Measurements from ENCODE around the gene STRAP.

GRCh38 chr12:14803835-14804082 is 289 bp downstream of the C12orf60 start:
- PRO-cap: no peak
- RAMPAGE, long total RNA: no peak

GRCh38 chr12:14903619-14904500 is 18.2 kb upstream of the MGP start:
- PRO-cap: no peak
- RAMPAGE, long total RNA: no peak

- PRO-cap: bidirectional peak, plus-strand start at chr12:14949044, minus-strand start at chr12:14948886
- RAMPAGE, long total RNA: no peak
Observed at GRCh38 chr12:14948762-14949144, 10.4 kb upstream of the ERP27 start.

DNA sequence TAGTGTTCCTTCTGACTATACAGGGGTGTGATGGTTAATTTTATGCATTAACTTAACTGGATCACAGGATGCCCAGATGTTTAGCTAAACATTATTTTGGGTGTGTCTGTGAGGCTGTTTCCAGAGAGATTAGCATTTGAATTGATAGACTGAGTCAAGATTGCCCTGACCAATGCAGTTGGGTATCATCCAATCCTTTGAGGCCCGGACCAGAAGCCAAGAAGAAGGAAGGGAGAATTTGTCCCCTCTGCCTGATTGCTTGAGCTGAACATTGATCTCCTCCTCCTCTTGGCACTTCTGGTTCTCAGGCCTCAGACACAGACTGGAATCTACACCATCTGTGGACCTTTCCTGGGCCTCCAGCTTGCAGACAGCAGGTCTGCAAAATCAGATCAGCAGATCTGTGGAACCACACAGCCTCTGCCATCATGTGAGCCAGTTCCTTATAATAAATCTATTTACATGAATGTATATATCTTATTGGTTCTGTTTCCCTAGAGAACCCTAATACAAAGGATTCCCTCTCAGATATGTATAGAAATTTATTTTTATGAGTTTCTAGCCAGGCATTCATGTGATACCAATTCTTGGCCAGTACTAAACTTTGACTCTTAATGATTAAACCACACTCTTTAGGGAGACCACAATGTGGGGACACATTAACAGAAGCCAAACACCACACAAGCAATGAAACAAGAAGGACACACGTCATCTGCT is 51.9 kb downstream of the RERG start:
- PRO-cap: no peak
- RAMPAGE, long total RNA: no peak

- PRO-cap: bidirectional peak, plus-strand start at chr12:15629266, minus-strand start at chr12:15629303
- RAMPAGE, long total RNA: no peak
Observed at GRCh38 chr12:15629006-15629847, 160.0 kb downstream of the EPS8 start.

- PRO-cap: no peak
- RAMPAGE, long total RNA: no peak
Observed at GRCh38 chr12:15780603-15780921, 8.6 kb downstream of the EPS8 start.

GRCh38 chr12:15881424-15881770 is 790 bp upstream of the STRAP start:
- PRO-cap: no peak
- RAMPAGE, long total RNA: no peak

DNA sequence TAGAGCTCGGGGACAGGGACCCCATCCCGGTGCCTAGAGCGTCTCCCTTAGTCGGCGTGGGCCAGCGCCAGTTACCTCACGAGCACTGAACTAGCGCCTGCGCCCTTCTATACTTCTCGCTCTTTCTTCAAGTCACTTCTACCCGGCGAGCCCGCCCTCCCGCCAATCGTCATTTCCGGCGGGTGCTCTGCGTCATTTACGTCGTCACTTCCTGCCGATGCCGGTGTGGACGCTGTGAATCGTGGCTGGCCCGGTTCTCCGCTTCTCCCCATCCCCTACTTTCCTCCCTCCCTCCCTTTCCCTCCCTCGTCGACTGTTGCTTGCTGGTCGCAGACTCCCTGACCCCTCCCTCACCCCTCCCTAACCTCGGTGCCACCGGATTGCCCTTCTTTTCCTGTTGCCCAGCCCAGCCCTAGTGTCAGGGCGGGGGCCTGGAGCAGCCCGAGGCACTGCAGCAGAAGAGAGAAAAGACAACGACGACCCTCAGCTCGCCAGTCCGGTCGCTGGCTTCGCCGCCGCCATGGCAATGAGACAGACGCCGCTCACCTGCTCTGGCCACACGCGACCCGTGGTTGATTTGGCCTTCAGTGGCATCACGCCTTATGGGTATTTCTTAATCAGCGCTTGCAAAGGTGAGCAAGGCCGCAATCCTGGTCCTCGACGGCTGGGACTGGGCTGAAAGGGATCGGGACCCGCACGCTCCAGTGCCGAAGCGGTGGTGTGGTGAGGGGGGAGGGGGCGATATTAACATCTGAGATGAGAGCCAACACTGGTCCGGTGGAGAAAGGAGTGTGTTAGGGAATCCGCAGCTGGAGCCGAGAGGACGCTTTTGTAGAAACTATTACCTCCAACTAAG is at the start of gene STRAP:
Gene STRAP, plus strand, starts transcription at position 200 of the 856 bp plus-strand sequence.
- PRO-cap: bidirectional peak, plus-strand start at position 226 of the sequence, minus-strand start at position 87 of the sequence
- RAMPAGE, long total RNA: start-site peak on the plus strand centred at position 223 of the sequence, 12 bp wide, 100 and 129 reads in 2 replicates; start-site peak on the plus strand centred at position 419 of the sequence, 8 bp wide, 20 and 18 reads in 2 replicates

DNA sequence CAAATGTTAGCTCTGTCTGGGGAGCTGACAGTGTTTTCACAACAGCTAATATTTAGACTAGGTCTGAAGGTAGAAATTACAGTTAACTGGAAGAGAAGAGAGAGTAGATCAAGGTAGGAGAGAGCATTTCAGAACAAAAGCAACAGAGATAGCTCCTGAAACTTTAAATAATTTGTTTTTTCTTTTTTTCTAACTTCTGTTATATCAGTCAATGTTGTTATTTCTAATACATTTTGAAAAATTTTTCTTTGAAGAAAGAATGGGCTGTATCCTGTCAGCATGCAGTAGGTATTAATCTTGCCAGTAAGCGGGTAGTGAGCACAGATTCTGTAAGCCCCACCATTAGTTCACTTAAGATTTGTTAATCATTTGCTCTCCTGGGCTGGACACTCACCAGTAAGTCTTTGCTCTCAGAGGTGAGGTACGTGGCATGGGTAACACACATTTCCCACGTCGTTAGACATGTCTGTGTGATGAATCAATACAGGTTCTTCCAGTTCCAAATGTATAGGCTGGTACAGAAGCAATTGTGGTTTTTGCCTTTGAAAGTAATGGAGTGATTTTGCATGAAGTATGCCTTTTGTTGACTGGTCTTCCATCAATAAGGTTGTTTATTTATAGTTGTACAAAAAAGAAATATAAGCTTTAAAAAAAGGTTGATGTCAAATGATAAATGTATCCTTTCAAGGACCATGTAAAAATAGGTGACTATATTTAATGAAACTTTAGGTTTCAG is 45.2 kb downstream of the DERA start:
- PRO-cap: no peak
- RAMPAGE, long total RNA: no peak

DNA sequence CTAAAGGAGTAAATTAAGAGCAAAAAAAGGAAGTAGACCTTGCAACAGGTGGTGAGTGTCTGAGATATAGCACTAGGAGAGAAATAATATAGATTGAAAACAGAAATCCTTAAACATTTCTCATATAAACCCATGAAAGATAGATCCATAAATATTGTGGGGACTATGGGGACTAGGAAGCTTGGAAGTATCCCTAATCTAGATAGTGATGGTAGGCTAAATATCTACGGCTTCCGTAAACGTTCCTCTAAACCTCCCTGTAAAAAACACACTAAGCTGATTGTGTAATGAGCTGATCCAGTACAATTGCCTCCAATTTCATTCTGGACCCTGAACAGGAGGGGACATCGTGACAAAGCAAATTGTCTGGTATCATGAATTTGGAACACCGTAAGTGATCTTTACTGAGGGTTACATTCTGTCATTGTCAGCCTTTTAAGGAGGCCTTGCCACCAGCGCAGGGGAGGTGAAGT is 614 bp upstream of the MGST1 start:
- PRO-cap: no peak
- RAMPAGE, long total RNA: no peak

- PRO-cap: bidirectional peak, plus-strand start at chr12:16606626, minus-strand start at chr12:16606487; bidirectional peak, plus-strand start at chr12:16607130, minus-strand start at chr12:16607100
- RAMPAGE, long total RNA: no peak
Observed at GRCh38 chr12:16606210-16607306, 596 bp upstream of the LMO3 start.

DNA sequence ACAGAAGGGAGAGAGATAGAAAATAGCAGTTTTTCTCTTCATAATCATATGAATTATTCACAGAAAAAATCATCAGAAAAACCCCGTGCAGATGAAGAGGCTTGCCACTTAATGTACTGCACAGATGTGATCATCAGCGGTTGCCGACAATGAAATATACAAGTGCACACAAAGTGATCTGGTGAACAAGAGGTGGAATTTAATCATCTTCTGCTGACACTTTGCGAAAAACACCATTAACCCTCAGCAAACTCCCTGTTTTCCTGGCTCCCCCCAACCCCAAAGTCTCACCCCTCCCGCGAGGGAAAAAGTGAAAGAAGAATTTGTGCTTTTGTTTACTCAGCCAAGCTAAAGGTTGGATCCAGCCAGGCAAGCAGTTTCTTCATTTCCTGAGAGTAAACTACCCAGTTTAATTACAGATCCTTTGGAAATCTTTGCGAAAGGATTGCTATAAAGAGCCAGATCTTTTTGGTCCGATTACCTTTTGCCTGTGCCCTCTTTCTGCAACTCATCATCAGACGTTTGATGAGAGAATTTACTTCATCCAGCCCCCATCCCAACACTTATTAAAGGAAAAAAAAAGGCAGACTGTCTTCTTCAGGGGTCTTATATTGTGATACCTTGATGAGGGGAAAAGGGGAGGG is 3.2 kb upstream of the LMO3 start:
- PRO-cap: unidirectional peak, plus-strand start at position 346 of the sequence
- RAMPAGE, long total RNA: no peak

GRCh38 chr12:17409772-17410040 is 680.3 kb downstream of the RERGL start:
- PRO-cap: no peak
- RAMPAGE, long total RNA: no peak

DNA sequence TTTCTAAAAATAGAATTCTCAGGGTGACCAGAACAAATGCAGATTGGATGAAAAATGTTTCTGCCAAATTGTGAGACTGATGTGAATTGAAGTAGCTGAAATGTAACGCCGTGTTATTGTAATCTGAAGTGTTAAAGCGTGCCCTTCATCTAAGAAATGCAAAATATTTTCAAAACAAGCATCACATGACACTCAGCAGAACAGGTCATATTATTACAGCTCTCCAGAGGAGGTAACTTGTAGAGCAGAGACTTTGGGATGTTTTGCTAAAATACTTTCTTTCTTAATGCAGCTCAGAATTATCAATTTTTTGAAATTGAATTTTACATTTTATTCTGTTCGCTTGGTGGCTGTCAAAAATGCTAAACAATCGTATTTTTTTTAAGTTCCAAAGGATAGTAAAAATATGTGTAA is 89.9 kb upstream of the PLEKHA5 start:
- PRO-cap: no peak
- RAMPAGE, long total RNA: no peak

DNA sequence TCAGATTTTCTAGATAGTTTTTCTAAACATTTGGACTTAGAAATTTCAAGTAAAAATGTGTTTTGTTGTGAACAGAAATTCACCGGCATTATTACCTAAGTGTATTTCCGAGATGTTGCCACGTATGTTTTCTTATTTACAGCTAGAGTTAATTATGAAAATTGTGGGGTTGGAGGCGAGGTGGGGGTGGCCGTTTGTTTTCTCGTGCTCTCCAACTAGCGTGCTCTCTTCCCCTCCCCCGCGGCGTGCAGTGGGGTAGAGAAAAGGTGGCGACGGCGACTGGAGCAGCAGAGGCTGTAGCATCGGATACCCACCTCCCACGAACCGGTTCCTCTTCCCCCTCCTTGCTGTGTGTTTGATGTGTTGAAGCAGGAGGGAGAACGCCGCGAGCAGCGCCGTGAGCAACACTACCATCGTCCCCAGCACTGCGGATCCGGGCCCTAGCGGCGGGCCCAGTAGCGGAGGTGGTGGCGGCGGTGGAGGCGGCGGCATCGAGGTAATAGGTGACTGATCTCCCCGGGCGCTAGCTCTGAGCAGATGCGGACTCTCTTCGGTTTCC is 133.1 kb upstream of the AEBP2 start:
- PRO-cap: no peak
- RAMPAGE, long total RNA: no peak

DNA sequence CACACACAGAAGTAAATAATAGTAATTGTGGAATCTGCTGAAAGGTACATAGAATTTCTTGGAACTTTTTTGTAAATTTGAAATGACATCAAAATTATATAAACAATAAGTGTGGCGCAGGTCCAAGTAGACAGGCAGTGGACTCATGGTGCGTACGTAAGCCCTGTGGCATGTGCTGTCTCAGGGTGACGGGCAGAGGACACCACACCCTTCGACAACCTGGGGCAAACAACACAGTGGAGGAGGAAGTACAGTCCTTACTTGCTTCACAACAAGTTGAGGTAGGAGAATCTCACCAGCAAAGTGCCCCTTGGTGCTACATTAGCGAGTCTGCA is 180.9 kb downstream of the AEBP2 start:
- PRO-cap: no peak
- RAMPAGE, long total RNA: no peak

- PRO-cap: no peak
- RAMPAGE, long total RNA: no peak
Observed at GRCh38 chr12:19710872-19711352, 271.6 kb downstream of the AEBP2 start.

- PRO-cap: no peak
- RAMPAGE, long total RNA: no peak
Observed at GRCh38 chr12:20272734-20273191, 95.6 kb upstream of the PDE3A start.

DNA sequence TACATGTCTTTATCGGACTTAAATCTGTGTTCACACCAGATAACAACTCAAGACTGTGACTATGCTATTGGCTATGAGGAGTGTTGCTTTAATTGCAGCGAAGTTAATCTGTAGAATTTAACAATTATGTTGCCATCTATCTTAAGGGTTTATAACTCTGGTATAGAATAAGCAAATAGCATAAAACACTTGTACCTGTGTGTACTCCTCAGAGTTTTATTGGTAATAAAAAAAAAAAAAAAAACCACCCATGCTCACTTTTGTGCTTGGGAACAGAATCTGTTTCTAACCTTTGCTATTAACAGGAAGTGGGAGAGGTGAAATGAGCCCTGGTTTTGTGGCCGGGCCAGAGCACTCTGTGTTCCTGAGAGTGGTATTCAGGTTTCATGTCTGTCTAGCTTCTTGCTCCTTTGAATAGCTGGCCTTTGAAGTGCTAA is 53.1 kb downstream of the PDE3A start:
- PRO-cap: no peak
- RAMPAGE, long total RNA: no peak

- PRO-cap: no peak
- RAMPAGE, long total RNA: no peak
Observed at GRCh38 chr12:21351254-21351522, 16.5 kb upstream of the SLCO1A2 start.

Measured in urinary bladder (tissue), 3 donors.